Amniotic epithelial cell (primary cell): ENCODE data around the genes CHD8 and SALL2.

GRCh38 chr14:21455648-21456683 is at the start of gene CHD8:
Gene CHD8 (minus strand): TSS chr14:21456123.
- RRBS = no CpG with 5 or more reads among the region's 53 CpGs

DNA sequence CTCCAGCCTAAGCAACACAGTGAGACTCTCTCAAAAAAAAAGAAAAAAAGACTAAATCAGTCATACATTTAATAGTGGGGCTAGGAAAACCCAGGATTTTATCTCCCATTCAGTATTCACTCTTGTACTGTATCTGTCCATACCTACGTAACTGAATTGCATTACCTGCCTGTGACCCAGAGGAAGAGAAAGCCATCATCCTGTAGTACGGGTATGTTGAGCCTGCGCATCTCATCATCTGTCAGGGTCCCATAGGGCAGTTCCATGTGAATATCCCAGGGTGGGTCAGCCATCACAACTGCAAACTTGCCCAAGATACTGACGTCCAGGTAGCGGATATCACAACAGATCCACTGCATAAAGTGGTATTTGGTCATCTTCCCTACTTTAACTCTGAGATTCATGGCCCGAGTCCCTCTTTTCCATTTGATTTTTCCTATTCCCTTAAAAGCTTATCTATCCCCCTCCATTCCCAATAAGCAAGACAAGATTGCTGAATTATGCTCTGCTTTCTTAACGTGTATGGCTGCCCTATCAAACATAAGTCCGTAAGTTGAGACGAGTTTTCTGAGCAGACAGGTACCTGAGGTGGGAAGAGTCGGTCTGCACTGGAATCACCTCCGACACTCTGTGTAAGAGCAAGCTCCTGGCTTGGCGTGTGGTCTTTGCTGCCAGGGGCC is 10.7 kb downstream of the METTL3 start:
- RRBS = no CpG with 5 or more reads among the region's 12 CpGs

GRCh38 chr14:21526106-21527086 is at the start of gene SALL2:
Gene SALL2 (minus strand): TSS chr14:21526346.
- RRBS = 3% methylated on average over 4 of the region's 39 CpGs

GRCh38 chr14:21714379-21714744 is 40.7 kb upstream of the OR4E1 start:
- RRBS = no CpG with 5 or more reads among the region's 3 CpGs

DNA sequence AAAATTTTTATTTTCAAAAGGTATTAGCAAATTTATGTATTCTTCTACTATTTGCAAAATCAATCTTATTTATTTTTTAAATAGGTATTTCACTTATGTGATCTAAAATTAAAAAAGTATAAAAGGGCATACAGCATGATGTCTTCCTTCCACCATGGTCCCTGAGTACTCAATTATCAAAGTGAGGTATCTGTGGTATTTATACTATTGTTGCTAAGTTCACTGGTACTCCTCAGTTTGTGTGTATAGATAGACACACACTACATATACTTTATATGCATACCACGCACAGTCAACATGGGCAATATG is 63.4 kb upstream of the OR4E1 start:
- RRBS = no CpG with 5 or more reads among the region's 1 CpG

GRCh38 chr14:21797151-21797426 is 123.5 kb upstream of the OR4E1 start:
- RRBS = no CpG with 5 or more reads among the region's 5 CpGs

DNA sequence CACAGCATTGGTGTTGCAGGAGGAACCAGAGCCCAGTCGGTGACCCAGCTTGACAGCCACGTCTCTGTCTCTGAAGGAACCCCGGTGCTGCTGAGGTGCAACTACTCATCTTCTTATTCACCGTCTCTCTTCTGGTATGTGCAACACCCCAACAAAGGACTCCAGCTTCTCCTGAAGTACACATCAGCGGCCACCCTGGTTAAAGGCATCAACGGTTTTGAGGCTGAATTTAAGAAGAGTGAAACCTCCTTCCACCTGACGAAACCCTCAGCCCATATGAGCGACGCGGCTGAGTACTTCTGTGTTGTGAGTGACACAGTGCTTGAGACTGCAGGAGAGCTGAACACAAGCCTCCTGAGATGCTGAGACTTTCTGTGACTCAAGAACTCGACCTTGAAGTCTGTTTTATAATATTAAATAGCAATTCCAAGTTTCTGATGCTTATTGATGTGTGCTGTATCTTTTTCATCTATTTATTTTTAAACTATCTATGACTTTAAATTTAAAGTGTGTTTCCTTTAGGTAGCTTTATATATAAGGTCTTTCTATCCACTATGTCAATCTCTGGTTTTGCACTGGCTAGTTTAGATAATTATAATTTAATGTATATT is 173.4 kb upstream of the OR4E1 start:
- RRBS = no CpG with 5 or more reads among the region's 11 CpGs

DNA sequence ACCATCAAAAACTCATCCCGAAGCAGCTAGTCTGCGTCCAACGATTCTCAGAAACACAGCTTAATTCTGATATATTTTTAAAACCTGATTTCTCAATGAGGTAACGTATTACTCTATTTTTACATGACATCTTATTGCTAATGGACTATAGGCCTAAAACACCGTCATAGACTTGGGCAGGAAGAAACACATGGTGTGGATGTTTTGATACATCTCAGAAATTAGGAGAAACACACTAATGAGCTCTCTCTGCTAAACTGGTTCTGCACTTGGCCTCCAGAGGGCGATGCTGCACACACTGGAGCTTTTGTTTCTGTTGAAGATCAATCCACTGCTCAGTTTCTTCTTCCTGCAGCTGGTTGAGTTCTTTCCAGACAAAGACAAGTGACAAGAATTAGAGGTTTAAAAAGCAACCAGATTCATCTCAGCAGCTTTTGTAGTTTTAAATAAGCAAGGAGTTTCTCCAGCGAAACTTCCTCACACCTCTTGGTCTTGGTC is 178.4 kb upstream of the OR4E1 start:
- RRBS = no CpG with 5 or more reads among the region's 7 CpGs

DNA sequence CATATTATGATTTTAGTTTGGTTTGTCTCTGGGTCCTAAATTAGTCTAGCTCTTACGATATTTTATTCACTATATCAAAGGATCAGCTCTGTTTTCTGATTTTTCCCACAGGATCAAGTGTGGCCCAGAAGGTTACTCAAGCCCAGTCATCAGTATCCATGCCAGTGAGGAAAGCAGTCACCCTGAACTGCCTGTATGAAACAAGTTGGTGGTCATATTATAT is 422.5 kb upstream of the OR4E1 start:
- RRBS = no CpG with 5 or more reads among the region's 1 CpG

- RRBS = no CpG with 5 or more reads among the region's 1 CpG
Measured at GRCh38 chr14:22163052-22163598, 425.9 kb downstream of the DAD1 start.

DNA sequence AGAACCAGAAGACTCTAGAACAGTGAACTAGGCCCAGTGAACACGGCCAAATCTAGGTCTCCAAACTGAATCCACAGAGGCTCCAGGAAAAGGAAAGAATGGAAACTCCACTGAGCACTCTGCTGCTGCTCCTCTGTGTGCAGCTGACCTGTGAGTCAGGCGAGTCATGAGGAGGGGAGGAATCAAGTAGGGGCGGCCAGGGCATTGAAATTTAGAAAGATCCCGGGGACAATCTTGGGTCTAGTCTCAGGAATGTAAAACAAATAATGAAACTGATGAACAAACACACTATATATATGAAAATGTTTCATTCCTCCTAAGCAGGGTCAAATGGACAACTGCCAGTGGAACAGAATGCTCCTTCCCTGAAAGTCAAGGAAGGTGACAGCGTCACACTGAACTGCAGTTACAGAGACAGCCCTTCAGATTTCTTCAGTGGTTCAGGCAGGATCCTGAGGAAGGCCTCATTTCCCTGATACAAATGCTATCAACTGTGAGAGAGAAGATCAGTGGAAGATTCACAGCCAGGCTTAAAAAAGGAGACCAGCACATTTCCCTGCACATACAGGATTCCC is 323.3 kb downstream of the DAD1 start:
- RRBS = no CpG with 5 or more reads among the region's 5 CpGs

GRCh38 chr14:22280817-22281263 is 308.2 kb downstream of the DAD1 start:
- RRBS = no CpG with 5 or more reads among the region's 4 CpGs

DNA sequence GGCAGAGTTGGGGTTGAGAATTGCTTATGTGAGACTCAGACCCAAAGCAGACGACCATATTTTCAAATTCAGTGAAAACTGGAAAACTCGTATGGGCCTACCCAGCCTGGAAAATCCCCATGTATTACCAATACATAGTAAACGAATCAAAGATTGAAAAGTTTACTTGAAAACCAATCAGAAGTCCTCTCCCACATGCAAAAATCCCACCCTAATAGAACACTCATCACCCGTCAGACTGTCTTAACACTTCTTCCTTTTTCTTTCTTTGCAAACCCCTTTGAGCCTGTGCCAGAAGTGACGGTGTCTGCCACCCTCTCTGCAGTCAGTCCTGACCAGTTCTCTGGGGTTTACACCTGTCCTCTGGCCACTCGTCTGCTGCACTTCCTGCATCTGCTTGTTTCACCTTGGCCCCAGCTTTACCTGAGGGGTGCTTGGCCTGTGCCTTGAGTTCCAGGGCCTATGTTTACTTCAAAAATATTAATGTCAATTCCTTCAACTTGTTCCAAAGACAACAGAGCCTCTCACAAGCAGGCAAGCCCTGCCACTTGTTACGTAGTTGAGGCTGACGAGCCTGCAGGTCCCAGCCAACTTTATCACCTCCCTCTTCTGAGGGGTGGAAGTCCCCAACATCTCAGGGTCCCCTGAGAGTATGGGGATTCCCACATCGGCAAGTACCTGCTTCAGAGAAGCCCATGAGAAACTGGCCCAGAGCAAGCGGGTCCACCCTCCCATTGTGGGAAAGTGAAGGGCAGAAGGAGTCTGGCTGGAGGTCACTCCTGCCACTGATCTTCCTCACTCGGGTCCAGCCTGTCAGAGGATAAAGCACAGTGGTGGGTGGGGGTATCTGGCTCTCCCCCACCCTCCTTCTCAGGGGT is 205.5 kb downstream of the DAD1 start:
- RRBS = no CpG with 5 or more reads among the region's 11 CpGs

DNA sequence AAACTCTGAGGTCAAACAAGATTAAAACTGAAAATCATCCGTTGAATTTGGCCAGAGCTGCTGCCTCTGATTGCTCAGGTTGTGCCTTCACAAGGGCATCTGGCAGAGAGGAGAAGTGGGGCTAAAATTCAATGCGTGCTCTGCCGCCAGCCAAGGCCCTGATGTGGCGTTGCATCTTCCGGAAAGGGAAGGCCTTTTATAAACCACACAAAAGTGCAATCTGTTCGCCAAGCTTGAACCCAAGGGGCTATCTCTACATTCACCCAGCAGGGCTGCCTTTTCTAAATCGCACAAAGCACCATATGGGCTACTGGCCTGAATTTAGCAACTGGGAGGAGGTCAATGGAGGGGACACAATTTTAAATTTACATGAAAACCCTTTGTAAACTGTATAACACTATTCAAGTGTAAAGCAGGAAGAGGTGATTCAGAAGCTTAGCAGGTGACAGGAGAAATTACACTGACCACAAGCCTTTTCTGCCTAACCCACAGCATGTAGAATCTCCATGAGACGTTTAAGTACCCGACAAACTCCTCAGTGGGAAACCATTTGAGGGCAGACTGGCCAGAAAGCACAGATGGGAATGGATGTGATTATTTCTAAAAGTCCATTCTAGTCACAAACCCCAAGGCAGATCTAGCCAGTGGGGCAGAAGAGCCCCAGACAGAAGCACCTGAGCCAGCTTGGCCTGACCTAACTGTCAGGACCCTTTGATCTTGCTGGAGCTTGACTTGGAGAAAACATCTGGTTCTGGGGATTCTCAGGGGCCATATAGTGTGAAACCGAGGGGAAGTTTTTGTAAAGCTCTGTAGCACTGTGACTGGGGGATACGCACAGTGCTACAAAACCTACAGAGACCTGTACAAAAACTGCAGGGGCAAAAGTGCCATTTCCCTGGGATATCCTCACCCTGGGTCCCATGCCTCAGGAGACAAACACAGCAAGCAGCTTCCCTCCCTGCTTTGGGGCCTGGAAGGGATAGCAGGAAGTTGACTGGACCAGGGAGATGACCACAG is 140.4 kb downstream of the DAD1 start:
- RRBS = no CpG with 5 or more reads among the region's 11 CpGs

- RRBS = no CpG with 5 or more reads among the region's 2 CpGs
Measured at GRCh38 chr14:22460441-22460997, 128.5 kb downstream of the DAD1 start.

DNA sequence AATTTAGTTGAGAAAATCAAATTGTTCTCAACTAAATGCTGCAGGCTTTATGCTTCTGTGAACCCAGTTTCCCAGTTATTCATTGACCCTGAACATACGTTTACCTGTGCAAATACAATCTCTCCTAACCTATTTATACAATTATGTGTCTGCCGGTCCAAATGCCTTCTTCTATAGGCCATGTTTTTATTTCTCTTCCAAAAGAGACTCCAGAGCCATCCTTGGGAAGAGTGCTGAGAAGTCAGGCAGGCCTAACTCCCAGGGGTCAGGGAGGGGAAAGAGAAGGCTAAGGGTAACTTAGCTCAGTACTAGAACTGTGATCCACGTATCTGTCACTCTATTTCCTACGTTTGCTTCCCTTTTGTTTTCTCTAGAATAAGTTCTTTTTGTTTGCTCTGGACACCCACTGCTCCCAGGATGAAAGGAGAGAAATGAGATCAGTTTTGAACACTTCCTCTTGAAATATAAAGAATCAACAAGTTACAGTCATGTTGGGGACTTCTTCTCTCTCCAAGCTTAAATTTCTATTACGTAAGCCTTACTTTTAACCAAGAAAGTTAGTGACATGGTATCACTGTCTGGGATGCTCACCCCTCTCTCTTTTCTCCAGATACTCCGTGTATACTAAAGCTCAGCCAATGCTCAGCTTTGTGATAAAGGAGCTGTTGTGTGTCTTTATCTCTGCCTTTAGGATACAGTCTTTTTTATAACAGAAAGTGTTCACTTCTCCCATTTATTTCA is 79.2 kb downstream of the DAD1 start:
- RRBS = no CpG with 5 or more reads among the region's 6 CpGs

DNA sequence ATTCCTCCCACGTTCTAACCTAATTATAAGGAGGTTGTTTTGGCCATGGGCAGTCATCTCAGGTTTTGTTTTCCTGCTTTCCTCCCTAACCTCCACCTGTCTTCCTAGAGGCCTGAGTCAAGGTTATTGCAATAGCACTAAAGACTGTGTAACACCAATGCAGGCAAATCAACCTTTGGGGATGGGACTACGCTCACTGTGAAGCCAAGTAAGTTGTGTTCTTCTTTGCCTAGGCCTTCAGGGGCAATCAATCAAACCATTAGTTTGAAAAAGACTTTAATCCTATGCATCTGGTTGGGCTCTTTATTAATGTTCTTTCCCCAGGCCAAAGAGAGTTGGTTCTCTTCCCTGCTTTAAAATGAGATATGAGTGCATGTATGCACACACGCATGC is 72.9 kb downstream of the DAD1 start:
- RRBS = no CpG with 5 or more reads among the region's 3 CpGs

DNA sequence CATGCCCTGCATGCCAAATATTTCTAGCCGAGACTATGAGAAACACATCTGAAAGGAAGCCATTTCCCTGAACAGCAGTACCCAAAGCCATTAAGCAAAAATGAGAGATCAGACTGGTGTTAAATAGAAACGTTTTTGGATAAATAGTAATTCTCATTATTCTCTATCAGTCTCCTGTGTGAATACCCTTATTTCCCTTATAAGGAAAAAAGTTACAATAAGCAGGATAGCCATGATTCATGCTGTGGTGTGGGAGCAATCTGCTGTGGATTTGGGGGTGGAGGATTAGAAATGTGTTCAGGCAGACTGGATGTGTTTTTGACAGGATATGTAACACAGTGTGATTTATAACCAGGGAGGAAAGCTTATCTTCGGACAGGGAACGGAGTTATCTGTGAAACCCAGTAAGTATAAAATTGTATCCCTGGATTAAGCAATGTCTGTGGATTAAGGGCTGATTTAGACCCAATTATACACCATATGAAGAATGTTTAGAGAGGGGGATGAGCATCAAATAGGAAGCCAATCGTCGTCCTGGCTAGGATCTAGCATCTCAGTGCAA is 68.9 kb downstream of the DAD1 start:
- RRBS = no CpG with 5 or more reads among the region's 6 CpGs

DNA sequence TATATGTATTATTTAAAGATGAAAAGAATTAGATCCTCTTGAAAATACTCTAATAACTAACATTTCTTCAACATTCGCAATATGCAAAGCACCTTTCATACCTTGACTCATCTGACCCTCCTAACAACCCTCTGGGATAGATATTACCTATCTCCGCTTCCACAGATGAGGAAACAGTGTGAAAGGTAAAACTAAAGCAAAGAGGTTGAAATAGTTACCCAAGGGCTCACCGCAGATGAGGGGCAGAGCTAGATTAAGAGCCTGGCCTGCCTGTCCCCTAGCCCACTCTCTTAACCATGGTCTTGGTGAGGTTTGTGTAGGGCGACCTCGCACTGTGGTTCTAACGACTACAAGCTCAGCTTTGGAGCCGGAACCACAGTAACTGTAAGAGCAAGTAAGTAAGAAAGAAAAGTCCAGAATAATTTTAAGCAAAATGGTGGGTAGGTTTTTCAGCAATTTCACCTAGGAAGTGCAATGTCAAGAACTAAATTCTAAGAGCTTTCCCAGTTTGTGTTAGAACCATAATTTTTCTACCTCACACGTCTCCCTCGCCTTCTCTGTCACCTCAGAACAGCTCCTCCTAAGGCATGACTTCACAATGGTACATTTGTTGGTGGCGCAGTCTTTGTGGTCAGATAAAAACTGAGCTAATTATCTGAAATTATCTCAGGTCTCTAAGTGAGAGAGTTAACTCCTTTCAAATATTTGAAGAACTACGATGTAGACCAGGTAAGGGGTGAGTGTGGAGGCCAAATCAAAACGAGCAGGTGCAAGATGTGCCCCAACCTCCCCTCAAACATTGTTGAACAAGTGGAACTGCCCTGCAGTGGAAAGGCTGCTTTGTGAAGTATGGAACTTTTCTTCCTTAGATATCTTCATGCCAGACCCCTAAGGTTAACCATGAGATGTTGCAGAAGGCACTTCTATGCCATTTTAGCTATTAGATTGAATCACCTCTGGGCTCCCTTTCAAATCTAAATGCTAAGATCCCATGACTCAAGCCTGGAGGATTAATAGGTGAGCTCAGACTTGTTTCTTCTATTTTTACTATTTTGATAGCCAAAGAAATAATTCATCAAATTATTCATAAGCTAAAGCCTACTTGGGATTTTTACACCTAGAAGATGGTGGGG is 64.7 kb downstream of the DAD1 start:
- RRBS = no CpG with 5 or more reads among the region's 12 CpGs

DNA sequence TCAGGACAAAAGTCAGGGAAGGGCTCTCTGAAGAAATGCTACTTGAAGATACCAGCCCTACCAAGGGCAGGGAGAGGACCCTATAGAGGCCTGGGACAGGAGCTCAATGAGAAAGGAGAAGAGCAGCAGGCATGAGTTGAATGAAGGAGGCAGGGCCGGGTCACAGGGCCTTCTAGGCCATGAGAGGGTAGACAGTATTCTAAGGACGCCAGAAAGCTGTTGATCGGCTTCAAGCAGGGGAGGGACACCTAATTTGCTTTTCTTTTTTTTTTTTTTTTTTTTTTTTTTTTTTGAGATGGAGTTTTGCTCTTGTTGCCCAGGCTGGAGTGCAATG is 40.7 kb downstream of the DAD1 start:
- RRBS = no CpG with 5 or more reads among the region's 3 CpGs